Testis (tissue), 5 donors: ENCODE data around the genes ACO1, CHMP5 and NOL6.

DNA sequence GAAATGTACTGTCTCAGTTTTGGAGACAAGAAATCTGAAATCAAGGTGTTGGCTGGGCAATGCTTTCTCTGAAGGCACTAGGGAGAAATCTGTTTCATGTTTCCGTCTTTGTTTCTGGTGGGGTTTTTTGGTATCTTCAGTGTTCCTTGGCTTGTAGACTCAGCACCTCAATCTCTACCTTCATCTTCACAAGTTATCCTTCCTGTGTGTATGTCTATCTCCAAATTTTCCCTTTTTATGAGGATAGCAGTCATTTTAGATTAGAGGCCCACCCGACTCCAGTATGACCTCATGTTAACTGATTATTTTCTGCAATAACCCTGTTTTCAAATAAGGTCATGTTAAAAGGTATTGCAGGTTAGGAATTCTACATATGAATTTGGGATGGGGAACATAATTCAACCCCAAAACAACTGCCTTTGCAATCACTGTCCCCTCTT is 47.8 kb upstream of the IFNK start:
- PRO-cap, 3 experiments, result no peak in any of the 3 experiments
- RAMPAGE, long total RNA, 2 experiments, result no peak in any of the 2 experiments
- RRBS, result no CpG with 5 or more reads among the region's 2 CpGs

DNA sequence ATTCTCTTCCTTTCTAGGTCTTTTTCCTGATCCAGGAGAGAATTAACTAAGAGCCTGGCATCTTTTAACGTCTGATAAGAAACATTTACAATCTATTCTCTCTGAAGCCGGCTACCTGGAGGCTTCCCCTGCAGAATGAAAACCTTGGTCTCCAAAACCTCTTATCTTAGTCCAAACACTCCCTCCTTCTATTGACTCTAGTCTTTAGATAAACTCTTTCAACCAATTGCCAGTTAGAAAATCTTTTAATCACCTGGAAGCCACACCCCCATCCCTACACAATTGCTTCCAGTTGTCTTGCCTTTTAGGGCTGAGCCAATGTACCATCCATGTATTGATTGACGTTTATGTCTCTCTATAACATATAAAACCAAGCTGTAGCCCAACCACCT is 297.1 kb downstream of the LINGO2 start:
- PRO-cap, 3 experiments, result no peak in any of the 3 experiments
- RAMPAGE, long total RNA, 2 experiments, result no peak in any of the 2 experiments
- RRBS, result no CpG with 5 or more reads among the region's 3 CpGs

DNA sequence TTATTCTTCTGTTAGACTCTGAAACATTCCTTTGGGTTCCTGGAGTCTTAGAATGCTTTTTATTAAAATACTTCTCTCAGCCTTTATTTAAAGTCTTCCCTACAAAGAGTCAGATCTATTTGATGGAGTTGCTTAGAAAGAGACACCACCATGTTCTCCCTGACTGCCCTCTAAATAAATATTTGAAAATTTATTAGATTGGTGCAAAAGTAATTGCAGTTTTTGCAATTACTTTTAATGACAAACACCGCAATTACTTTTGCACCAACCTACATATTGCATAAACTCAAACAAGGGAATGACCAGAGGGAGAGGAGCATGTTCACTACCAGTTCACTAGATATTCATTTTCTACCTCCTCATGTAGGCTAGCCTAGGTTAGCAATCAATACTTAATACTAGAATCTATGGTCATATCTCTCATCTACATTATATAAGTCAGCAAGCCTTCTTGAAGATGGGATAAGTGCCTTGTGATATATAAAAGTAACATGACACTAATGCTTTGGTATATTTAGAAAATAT is 1557.6 kb upstream of the LINGO2 start:
- PRO-cap, 3 experiments, result peak in 3 of 3 experiments; most common plus-strand start position 301 of the sequence (in 3)
- RAMPAGE, long total RNA, 2 experiments, result no peak in any of the 2 experiments
- RRBS, result no CpG with 5 or more reads among the region's 1 CpG

GRCh38 chr9:32383784-32384779 is at the start of gene ACO1:
TSS of gene ACO1 (plus strand) at chr9:32384643.
- PRO-cap, 3 experiments, result peak in 3 of 3 experiments; most common plus-strand start chr9:32384625 (in 2); most common minus-strand start chr9:32384526 (in 2)
- RAMPAGE, long total RNA, 2 experiments, result start-site peak on the plus strand in 2 of 2 experiments, at chr9:32384602-32384728 at its widest, 2,316 to 2,501 reads per replicate
- RRBS, result 2% methylated on average over 19 of the region's 64 CpGs

GRCh38 chr9:32404725-32405533 is 20.5 kb downstream of the ACO1 start:
- PRO-cap, 3 experiments, result no peak in any of the 3 experiments
- RAMPAGE, long total RNA, 2 experiments, result no peak in any of the 2 experiments
- RRBS, result no CpG with 5 or more reads among the region's 12 CpGs

DNA sequence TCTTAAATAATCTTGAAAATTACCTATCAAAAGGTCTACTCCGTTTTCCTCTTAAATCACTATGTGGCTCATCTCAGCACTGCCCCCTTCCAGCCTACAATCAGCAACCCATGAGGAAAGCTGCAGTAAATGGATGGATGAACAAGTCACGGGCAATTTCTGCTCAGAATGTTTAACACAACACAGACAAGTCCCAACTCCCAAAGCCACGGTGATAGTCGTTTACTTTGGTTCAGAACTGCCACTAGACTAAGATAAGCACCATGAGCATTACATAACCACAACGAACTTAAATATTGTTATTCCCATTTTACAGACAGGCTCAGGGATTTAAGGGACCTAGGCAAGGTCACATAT is 2.0 kb upstream of the SMIM27 start:
- PRO-cap, 3 experiments, result peak in 2 of 3 experiments; most common plus-strand start position 125 of the sequence (in 2)
- RAMPAGE, long total RNA, 2 experiments, result no peak in any of the 2 experiments
- RRBS, result no CpG with 5 or more reads among the region's 5 CpGs

DNA sequence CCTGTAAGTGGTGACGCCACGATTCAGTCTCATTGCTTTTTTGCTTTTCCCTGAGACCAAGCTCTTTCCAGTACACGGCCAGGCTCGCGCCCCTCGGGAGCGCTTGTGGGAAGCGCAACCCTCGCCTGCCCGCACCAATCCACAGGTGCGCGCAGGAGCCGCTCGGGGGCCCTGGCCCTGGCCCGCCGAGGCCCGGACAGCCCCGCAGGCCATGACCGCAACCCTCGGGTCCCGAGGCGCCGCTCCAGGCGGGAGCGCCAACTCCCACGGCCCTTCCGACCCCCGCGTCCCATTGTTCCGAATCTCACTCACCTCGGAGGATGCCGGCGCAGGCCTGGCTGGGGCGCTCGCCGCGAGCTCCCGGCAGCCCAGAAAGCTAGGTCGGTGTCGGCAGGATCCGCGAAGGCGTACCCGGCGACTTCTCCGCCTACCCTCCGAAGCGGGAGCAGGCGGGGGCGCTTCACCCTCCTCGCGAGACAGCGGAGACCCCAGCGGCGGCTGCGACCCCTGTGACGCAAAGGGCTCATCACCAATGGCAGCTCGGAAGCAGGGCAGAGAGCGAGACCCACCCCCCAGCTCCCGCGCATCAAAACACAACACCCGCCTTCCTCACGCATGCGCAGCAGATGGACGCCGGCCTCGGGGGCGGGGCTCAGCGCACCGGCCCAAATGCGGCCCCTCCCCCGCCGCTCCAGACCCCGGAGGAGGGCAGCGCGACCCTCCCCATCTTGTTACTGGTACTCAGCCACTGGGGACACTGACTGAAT is 1.5 kb upstream of the SMIM27 start:
- PRO-cap, 3 experiments, result peak in 3 of 3 experiments; most common plus-strand start position 694 of the sequence (in 3); most common minus-strand start position 478 of the sequence (in 3)
- RAMPAGE, long total RNA, 2 experiments, result start-site peak on the plus strand in 1 of 2 experiments, centred at position 649 of the sequence, 50 reads per replicate; start-site peak on the minus strand in 2 of 2 experiments, centred at positions 498 to 502 of the sequence, 362 to 427 reads per replicate
- RRBS, result 2% methylated on average over 20 of the region's 76 CpGs

DNA sequence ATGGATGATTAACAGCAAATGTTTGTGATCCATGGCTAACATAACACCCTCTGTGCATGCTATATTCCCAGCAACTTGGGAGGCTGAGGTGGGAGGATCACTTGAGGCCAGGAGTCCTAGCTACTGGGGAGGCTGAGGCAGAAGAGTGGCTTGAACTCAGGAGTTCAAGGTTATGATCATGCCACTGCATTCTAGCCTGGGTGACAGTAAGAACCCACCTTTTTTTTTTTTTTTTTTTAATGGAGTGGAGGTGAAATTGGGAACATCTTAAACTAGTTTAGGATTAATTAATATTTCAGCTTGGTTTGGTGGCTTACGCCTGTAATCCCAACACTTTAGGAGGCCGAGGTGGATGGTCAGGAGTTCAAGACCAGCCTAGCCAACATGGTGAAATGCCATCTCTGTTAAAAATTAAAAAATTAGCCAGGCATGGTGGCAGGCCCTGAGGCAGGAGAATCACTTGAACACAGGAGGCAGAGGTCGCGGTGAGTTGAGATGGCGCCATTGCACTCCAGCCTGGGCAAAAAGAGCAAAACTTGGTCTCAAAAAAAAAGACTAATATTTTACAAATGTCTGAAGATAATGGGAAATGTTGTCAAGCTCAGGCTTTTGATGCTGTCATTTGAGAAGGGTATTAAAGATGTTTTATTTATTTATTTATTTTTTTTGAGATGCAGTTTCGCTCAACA is 9.9 kb downstream of the DNAJA1 start:
- PRO-cap, 3 experiments, result no peak in any of the 3 experiments
- RAMPAGE, long total RNA, 2 experiments, result no peak in any of the 2 experiments
- RRBS, result no CpG with 5 or more reads among the region's 6 CpGs

DNA sequence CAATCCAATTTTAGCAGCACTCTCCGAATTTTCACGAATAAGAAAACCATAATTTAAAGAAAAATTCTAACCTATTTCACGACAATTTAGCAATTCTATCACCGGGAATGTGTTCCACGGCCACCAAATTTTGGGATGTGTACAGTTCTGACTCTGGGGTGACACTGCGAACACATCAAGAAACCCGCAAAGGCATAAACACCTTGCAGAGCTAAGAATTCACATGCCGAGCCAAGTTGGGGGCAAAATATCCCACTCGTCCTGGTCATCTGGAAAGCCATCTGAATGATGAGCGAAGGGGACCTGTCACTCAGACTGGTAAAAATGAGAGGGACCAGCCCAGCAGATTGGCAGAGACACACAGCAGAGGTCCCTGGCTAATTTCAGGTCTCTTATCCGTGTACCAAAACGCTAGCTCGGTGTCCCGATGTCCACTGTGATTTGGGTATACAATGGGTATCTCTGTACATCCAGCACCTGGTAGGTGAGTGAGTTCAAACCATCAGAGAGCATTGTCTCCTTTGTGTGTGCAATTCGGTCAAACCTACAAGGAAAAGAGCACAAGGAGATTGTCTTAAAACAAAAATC is 36.7 kb upstream of the SMU1 start:
- PRO-cap, 3 experiments, result no peak in any of the 3 experiments
- RAMPAGE, long total RNA, 2 experiments, result start-site peak on the minus strand in 1 of 2 experiments, centred at positions 196 to 409 of the sequence, 61 to 189 reads per replicate
- RRBS, result no CpG with 5 or more reads among the region's 15 CpGs

- PRO-cap, 3 experiments, result no peak in any of the 3 experiments
- RAMPAGE, long total RNA, 2 experiments, result no peak in any of the 2 experiments
- RRBS, result no CpG with 5 or more reads among the region's 7 CpGs
These were observed 42.3 kb downstream of the B4GALT1 start for GRCh38 chr9:33124717-33125331.

- PRO-cap, 3 experiments, result no peak in any of the 3 experiments
- RAMPAGE, long total RNA, 2 experiments, result no peak in any of the 2 experiments
- RRBS, result no CpG with 5 or more reads among the region's 14 CpGs
These were observed 36.5 kb downstream of the B4GALT1 start for GRCh38 chr9:33130214-33131498.

DNA sequence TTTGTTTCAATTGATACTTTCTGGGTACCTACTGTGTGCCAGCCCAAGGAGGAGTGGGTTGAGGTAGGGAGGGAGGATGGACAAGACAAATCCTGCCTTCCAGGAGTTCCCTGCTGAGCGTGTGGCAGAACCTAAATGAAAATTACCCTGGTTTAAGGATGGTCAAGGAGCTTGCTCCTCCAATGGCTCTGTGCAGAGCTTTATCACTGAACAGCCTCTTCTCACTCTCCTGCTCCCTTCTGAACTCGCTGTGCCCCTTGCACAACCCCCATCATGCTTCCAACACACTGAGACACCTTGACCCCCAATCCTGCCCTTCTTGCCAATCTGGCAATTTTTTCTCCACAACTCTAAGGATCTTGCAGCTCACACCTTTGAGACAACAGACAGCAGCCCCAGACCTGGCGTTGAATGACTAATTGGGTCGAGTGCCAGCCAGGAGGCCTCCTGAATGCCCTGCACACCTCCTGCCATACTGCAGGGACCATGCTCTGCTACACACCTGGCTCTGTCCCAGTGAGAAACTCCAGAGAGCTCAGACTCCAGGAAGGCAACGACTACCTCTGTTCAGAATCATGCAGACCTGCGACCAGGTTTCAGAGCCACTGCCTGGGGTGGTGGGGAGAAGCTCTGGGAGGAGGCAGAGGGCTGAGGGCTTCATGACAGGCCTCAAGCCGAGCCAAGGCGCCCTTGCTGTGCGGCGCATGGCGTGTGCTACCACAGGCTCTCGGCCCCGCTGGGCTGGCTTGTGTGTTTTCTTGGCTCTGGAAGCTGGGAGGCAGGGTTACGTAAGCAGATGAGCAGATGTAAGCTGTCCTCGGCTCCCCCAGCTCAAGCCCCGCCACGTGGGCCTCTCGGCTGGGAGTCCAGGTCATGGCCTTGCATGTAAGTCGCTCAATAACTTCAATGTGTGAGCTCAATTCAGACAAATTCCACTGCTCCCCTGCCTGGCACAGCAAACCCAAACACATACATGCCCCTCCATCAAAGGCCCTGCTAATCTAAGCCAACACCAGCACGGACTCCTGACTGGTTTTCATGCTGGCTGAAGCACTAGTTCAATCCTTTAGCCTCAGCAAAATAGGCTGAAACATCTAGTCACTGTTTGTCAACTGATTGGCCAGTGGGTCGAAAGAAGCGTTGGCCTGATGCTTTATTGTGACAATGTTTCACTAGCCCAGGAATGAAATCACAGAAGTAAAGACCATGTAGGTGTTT is 27.6 kb downstream of the B4GALT1 start:
- PRO-cap, 3 experiments, result peak in 3 of 3 experiments; most common plus-strand start position 852 of the sequence (in 1); most common minus-strand start position 743 of the sequence (in 3)
- RAMPAGE, long total RNA, 2 experiments, result no peak in any of the 2 experiments
- RRBS, result no CpG with 5 or more reads among the region's 22 CpGs

DNA sequence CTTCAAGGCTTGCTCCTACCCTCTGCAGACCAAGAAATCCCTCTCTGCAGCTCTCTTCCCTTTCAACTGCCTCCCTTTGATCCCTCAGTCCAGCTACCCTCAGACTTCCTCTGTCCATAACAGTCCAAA is 9.0 kb downstream of the B4GALT1 start:
- PRO-cap, 3 experiments, result no peak in any of the 3 experiments
- RAMPAGE, long total RNA, 2 experiments, result no peak in any of the 2 experiments

DNA sequence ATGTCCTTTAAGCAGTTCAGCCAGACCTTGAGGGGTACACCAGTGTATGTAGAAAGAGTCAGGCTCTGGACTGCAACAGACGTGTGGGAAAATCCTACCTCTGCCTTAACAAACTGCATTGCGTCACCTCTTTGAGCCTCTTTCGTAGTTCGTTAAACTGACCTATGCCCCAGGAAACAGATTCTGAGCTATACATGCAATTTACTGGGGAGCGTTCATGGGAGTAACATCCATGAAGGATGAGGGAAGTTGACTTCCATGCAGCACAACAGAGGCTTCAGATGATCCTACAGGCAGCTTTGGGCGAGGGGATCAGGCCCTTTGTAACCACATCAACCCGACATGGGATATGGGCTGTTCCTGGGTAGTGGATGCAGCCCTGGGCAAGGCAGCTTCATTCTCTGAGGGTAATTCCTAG is 4.2 kb downstream of the SPINK4 start:
- PRO-cap, 3 experiments, result no peak in any of the 3 experiments
- RAMPAGE, long total RNA, 2 experiments, result no peak in any of the 2 experiments
- RRBS, result no CpG with 5 or more reads among the region's 7 CpGs

- PRO-cap, 3 experiments, result peak in 2 of 3 experiments; most common plus-strand start chr9:33260614 (in 1); most common minus-strand start chr9:33260490 (in 2)
- RAMPAGE, long total RNA, 2 experiments, result start-site peak on the minus strand in 2 of 2 experiments, at chr9:33260420-33260519 at its widest, 51 to 73 reads per replicate
- RRBS, result no CpG with 5 or more reads among the region's 4 CpGs
These were observed 4.2 kb downstream of the BAG1 start for GRCh38 chr9:33260113-33260942.

DNA sequence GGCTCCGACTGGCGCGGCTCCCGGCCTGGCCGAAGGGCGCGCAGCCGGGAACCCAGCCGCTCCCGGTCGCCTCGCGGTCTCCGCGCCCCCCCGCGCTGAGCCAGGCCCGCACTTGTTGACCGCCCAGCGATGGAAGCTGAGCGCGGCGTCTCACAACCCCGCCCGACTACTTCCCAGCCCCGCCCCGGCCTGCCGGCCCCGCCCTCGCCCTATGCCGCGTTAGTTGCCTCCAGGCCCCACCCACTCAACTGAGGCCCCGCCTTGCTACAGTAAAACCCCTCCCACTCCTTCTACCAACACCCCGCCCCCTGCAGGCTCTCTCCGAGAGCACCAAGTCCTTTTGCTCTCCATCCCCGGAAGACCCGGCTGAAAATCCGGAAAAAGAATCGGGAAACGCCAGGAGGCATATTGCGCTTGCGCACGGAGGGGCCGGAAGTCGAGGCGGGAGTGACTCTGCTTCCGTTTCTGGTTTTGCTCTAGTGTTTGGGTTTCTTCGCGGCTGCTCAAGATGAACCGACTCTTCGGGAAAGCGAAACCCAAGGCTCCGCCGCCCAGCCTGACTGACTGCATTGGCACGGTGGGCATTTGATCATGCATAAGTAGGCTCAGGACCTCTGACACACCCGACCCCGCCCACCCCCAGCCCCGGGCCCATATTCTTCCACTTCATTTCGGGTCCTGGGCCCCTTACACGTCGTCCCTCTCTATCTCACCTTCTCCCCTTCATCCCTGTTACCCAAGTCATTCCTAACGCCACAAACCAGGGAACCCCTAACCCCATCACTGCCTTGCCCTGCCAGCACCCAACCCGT is at the start of gene CHMP5:
Gene CHMP5 (plus strand): TSS at position 479 of the 812 bp plus-strand sequence.
- PRO-cap, 3 experiments, result peak in 3 of 3 experiments; most common plus-strand start position 434 of the sequence (in 1); most common minus-strand start position 138 of the sequence (in 3)
- RAMPAGE, long total RNA, 2 experiments, result start-site peak on the plus strand in 2 of 2 experiments, centred at positions 293 to 469 of the sequence, 109 to 2,107 reads per replicate
- RRBS, result 1% methylated on average over 7 of the region's 63 CpGs

- PRO-cap, 3 experiments, result peak in 3 of 3 experiments; most common minus-strand start chr9:33473847 (in 3)
- RAMPAGE, long total RNA, 2 experiments, result no peak in any of the 2 experiments
- RRBS, result 4% methylated on average over 3 of the region's 27 CpGs
These were observed at the start of gene NOL6 for GRCh38 chr9:33473337-33473989. TSS of gene NOL6 (minus strand) at chr9:33473924.

DNA sequence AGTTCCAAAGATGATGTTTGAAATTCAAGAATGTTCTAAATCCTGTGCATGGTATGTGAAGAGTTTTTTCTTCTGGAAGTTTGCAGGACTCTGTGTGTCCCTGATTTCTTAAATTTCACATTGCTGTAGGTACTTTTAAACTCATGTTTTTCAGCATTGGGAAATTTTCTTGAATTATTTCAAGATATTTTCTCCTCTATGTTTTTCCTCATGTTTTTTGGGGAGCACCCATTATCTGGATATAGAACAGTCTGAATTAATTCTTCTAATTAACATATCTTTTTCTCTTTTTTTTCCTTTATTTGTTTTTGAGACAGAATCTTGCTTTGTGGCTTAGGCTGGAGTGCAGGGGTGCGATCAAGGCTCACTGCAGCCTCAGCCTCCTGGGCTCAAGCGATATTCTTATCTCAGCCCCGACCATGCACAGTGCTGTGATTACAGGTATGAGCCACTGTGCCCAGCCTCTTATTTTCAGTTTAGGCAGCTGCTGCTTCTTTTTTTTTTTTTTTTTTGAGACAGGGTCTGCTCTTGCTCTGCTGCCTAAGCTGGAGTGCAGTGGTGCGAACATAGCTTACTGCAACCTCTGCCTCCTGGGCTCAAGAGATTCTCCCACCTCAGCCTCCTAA is 20.1 kb downstream of the UBE2R2 start:
- PRO-cap, 3 experiments, result no peak in any of the 3 experiments
- RAMPAGE, long total RNA, 2 experiments, result no peak in any of the 2 experiments
- RRBS, result no CpG with 5 or more reads among the region's 4 CpGs

GRCh38 chr9:33917369-33918245 is 100.6 kb downstream of the UBE2R2 start:
- PRO-cap, 3 experiments, result no peak in any of the 3 experiments
- RAMPAGE, long total RNA, 2 experiments, result no peak in any of the 2 experiments
- RRBS, result no CpG with 5 or more reads among the region's 11 CpGs

DNA sequence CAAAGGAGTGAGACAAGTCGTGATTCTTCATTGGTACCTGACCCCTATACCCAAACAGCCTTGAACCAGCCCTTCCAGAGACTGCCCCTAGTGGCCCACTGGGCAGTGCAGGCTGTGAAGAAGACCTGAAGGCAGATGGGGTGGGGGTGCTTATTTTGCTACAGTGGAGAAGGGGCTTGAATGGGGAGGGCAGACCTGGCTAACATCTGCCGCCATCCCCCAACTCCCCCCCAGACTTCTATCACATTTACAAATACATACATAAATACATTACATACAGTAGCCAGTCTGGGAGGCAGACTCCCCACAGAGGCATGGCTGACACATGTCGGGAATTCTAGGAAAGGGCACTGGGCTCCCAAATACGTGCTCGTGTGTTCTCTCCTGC is 105.1 kb downstream of the UBE2R2 start:
- PRO-cap, 3 experiments, result no peak in any of the 3 experiments
- RAMPAGE, long total RNA, 2 experiments, result no peak in any of the 2 experiments
- RRBS, result no CpG with 5 or more reads among the region's 5 CpGs